Hair follicular keratinocyte (primary cell): ENCODE measurements around a stretch of chr6.

GRCh38 chr6:148519345-148520038 is 176.9 kb downstream of the SASH1 start:
- RAMPAGE, long total RNA, result no peak

DNA sequence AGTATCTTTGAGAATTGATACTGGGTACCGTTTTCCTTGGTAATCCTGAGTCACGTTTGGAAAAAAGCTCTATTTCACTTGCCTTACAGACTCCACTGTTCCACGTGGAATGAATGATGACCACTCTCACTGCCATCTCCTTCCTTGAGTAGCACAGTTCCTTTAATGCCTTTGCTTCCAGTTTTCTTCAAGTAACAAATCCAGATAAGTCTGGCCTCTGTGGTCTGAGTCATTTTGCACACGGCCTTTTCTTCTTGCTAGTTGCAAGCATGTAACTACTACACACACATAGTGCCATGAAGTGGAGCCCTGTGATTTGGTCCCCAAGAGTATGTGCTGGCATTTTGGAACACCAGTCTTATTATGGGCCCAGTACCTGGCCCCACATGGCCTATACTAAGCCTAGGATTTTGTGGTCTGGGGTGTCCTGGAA is 182.8 kb downstream of the SASH1 start:
- RAMPAGE, long total RNA, result no peak

GRCh38 chr6:148780852-148781584 is 34.2 kb downstream of the UST start:
- RAMPAGE, long total RNA, result no peak

DNA sequence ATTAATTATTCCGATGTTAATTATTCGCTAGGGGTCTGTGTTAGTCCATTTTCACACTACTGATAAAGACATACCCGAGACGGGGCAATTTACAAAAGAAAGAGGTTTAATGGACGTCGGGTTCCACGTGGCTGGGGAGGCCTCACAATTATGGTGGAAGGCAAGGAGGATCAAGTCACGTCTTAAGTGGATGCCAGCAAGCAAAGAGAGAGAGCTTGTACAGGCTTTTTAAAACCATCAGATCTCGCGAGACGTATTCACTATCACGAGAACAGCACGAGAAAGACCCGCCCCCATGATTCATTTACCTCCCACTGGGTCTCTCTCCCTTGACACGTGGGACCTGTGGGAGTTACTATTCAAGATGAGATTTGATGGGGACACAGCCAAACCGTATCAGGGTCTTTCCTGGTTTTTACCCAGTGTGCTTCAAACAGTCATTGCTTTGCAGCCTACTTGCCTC is 108.0 kb downstream of the UST start:
- RAMPAGE, long total RNA, result no peak

GRCh38 chr6:149004906-149005949 is 258.4 kb downstream of the UST start:
- RAMPAGE, long total RNA, result no peak

DNA sequence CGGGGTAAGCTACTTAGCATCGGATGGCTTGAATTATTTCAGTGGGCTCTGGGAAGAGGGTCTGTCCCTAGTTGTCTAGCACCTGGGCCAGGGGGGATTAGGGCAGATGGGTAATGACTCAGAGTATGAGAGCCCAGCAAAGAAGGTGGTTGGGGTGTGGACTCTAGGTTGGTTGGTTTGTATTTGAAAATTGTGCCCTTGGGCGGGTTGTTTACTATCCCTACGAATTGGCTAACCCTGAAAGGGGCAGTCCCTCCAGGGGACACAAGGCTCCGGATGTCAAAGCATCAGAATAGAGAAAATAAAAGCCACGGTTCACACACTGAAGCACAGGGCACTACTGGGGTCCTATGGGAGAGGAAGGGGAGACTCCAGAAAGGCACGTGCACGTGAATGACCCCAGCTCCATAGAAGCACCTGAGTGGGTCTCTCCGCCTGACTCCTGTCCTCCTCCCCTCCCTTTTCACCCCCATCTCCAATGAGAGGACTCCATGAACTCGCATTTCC is 148.4 kb upstream of the TAB2 start:
- RAMPAGE, long total RNA, result no peak

GRCh38 chr6:149231600-149232269 is 85.8 kb upstream of the TAB2 start:
- RAMPAGE, long total RNA, result no peak

- RAMPAGE, long total RNA, result no peak
These were observed 1.3 kb downstream of the TAB2 start for GRCh38 chr6:149318857-149319218.

- RAMPAGE, long total RNA, result no peak
These were observed 6.3 kb downstream of the TAB2 start for GRCh38 chr6:149323764-149324277.

- RAMPAGE, long total RNA, result no peak
These were observed 1.7 kb downstream of the ZC3H12D start for GRCh38 chr6:149482745-149483838.

- RAMPAGE, long total RNA, result no peak
These were observed 10.0 kb upstream of the ZC3H12D start for GRCh38 chr6:149494620-149495320.

GRCh38 chr6:149638377-149638661 is 10.2 kb downstream of the KATNA1 start:
- RAMPAGE, long total RNA, result no peak

DNA sequence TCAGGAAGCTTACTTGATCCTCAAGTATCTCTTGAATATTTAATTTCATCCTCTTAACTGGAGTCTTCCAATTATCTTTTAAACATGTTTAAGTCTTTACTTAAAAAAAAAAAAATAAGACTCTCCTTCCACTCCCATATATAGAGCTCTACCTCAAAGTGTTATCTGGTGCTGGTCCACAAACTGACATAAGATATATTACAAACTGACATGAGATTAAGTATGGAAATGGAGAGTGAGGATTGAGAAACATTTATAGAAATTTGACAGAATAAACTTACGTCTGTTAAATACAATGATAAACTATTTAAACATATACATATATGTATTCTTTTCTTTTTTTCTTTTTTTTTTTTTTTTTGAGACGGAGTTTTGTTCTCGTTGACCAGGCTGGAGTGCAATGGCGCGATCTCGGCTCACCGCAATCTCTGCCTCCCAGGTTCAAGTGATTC is 28.0 kb downstream of the LATS1 start:
- RAMPAGE, long total RNA, result no peak

- RAMPAGE, long total RNA, result no peak
These were observed 18.7 kb downstream of the LATS1 start for GRCh38 chr6:149699092-149699791.

DNA sequence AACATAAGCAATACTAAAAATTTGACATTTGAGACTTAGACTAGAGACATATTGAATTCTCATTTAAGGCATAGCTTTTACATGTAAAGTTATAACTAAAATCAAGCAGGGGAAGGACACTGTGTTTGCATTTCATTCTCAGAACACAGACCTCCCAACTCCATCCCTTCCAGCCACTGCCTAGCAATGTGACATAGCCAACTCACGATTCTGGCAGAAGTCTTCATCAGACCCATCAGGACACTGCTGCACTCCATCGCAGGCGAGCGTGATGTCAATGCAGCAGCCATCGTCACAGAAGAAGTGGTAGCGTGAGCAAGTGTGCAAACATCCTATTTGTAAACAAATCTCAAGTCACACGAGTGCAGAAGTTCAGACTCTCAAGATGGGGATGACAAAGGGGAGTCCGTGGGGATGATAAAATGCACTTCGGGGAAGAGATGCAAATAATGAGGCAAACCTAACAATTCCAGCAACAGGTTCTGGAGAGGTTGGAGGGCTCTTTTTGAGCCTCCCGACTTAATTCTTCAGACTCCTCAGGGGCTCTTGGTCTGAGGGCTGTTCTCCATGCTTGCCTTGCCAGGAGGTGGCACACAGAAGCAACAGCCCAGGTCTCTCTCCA is 26.9 kb downstream of the LRP11 start:
- RAMPAGE, long total RNA, result no peak

DNA sequence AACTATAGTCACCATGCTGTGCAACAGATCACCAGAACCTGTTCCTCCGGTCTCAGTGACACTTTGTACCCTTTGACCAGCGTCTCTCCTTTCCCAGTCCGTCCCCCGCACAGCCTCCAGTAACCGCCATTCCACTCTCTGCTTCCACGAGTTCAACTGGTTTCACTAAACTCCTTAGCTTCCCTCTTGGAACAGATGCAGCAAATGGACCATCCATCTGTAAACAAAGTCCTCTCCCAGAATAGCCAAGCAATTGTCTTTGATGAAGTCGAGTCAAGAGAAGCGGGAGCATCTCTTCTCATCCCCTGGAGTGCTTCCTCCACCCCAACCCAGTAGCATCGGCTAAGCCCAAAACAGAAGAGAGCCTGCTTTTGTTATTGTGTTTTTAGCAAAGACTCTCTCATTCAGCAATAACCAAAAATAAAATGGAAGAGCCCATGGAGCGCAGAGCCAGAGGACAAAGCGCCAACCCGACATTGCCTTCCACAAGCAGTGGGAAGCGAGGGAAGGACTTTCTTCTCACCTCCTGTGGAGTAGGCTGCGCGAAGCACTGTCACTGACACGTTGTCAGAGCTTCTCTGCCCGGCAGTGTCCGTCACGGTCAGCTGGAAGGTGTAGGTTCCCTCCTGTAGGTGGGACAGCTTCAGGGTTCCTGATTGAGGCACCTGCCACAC is 21.6 kb downstream of the LRP11 start:
- RAMPAGE, long total RNA, result no peak

DNA sequence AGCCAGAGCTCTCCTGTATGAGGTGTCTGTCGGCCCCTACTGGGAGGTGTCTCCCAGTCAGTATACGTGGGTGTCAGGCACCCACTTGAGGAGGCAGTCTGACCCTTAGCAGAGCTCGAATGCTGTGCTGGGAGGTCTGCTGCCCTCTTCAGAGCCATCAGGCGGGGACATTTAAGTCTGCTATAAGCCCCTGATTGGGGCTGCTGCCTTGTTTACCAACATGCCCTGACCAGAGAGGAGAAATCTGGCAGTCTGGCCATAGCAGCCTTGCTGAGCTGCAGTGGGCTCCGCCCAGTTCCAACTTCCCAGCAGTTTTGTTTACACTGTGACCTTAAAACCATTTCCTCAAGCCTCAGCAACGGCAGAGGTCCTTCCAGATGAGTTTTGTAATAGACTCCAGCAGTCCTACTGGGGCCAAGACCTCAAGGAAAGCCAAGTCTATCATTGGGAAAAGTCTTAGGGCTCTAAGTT is 2.7 kb downstream of the RAET1E start:
- RAMPAGE, long total RNA, result no peak

DNA sequence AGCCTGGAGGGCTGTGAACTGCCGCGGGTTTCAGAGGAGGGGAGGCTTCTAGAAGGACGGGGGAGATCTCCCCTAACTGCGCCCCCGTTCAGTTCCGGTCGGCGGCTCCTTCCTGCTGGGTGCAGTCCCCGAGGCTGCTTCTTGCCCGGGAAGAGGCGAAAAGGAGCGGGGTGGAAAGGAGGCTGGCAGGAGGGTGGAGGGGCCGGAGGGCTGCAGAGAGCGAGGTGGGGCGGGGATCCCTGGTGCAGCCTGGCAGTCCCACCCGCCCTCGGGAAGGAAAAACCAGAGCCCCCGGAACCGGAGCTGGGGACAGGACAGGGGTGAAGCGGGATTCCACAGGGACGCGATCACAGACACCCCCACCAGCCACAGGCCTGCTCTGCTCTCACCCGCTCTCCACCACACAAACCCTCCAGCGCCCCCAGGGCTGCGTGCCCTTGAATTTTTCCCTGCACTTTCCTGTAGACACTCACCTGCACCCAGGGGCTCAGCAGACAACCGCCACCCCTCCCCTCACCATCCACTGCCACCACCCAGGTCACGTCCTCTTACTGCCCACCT is 462 bp downstream of the ULBP2 start:
- RAMPAGE, long total RNA, result no peak

DNA sequence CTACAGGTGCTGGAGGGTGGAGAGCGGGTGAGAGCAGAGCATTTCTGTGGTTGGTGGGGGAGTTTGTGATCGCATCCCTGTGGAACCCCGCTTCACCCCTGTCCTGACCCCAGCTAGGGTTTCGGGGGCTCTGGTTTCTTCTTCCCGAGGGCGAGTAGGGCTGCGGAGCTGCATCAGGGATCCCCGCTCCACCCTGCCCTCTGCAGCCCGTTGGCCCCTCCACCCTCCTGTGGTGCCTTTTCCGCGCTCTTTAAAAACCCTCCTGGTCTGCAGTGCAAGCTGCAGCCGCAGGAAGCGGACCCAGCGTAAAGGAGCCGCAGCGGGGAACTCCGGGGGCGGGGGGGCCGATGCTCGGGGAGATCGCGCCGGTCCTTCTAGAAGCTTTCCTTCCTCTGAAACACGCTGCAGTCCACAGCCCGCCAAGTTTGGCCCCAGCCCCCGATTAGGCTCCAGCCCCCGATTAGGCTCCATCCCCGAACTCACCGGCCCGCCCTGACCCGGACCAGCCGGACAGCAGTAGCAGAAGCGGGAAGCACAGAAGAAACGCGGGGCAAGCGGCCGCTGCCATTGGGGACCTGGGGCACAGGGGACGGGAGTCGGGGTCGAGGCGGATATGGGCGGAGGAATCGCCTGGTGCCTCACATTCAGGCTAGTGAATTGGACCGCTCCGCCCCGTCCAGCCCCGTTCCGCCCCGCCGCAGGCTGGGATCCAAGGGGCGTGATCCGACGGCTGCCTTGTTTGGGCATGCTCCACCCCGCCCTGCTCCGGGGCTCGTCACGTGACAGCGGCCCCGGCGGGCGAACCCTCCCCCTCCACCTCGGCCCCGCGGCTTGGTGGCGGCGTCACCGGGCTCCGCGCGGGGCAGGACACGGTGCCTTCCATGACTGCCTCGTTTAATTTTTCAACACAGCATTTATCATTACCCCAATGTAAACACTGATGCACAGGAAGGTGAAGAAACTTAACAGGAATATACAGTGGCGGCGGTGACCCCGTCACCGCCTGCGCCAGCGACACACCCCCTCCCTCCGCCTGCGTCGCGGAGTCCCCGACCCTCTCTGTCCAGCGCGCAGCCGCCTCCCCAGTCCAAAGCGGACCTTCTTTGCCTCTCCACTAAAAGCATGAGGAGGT is 20.4 kb downstream of the RAET1L start:
- RAMPAGE, long total RNA, result no peak

DNA sequence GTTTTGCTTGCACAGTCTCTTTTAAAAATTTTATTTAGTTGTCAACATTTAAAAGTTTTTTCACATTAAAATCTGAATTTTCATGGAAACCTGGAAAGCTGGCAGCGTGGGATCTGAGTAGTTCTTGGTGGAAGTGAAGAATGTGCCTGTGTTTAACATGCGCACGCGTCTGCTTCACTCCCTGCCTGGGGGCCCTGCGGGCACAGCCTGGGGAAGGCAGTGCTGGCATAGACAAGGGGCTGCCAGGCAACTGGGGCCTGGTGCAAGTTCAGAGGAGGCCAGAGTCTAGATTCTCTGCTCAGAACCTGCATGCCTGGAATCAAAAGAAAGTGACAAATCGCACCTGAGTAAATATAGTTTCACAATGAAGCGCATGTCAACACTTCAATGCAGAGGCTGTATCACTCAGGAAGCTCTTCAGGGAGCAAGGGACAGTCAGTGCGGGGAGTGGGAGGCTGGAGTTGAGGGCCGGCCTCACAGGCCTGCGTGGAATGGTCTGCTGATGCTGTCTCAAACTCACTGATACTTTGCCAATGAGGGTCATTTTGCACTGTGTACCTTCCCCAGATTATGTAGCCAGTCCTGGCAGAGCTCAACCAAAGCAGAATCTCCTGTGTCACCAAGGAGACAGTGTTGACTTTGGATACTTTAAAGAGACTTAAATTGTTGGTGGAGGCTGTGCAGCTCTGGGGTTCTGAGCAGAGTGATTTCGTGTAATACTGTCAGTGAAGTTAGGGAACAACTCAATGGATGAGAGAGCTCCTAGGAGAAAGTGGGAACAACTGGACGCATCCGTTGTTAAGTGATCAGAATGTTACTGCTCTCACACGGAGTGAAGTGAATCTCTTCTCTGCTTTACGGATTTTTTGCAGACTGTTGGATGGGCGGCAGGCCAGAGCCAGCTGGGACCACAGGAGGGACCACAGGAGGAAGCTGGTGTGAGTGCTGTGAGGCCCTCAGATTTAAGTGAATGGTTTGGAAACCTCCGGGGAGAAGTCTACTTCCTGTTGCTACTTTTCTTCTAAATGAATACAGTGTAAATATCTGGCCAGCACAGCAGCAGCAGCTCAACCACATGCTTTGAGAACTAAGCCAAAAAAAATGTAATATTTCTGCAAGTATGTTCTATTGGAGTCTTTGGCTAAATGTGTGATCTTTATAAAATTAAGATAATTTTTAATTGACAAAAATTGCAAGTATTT is 23.9 kb upstream of the PPP1R14C start:
- RAMPAGE, long total RNA, result no peak